Measurements from ENCODE around the genes HAUS8 and UNC13A.

GRCh38 chr19:16645949-16647027 lies 13.7 kb downstream of the SMIM7 start:
- RRBS, result no CpG with 5 or more reads among the region's 10 CpGs

DNA sequence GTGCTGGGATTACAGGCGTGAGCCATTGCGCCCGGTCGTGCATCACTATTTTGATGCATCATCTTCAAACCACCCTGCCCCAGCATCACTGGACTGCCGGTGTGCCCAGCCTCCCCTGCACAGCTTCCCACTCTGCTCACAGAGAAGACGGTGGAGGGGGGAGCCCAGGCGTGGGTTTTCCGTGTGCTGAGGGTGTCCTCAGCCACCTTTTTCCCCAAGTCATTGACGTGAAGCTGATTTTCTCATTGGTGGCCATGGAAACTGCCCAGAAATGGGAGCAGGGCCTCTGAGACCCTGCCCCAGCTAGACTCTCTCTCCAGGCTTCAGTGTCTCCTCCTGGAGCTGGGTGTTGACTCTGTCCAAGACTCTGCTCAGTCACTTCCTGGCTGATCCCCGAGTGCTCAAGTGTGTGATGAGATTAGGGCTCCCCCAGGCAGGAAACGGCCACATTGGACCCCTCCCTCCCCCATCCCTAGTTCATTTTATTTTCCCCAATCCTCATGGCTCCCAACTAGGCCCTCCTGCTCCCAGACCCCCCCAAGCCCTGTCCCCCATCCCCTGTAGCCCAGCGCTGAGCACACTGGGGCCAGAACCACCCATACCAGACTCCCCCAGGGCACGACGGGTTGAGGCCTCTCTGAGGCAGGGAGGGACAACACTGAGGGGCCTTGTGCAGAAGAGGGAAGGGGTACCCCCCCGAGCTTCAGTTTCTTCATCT lies 1.4 kb upstream of the F2RL3 start:
- RRBS, result 94% methylated on average over 3 of the region's 15 CpGs

DNA sequence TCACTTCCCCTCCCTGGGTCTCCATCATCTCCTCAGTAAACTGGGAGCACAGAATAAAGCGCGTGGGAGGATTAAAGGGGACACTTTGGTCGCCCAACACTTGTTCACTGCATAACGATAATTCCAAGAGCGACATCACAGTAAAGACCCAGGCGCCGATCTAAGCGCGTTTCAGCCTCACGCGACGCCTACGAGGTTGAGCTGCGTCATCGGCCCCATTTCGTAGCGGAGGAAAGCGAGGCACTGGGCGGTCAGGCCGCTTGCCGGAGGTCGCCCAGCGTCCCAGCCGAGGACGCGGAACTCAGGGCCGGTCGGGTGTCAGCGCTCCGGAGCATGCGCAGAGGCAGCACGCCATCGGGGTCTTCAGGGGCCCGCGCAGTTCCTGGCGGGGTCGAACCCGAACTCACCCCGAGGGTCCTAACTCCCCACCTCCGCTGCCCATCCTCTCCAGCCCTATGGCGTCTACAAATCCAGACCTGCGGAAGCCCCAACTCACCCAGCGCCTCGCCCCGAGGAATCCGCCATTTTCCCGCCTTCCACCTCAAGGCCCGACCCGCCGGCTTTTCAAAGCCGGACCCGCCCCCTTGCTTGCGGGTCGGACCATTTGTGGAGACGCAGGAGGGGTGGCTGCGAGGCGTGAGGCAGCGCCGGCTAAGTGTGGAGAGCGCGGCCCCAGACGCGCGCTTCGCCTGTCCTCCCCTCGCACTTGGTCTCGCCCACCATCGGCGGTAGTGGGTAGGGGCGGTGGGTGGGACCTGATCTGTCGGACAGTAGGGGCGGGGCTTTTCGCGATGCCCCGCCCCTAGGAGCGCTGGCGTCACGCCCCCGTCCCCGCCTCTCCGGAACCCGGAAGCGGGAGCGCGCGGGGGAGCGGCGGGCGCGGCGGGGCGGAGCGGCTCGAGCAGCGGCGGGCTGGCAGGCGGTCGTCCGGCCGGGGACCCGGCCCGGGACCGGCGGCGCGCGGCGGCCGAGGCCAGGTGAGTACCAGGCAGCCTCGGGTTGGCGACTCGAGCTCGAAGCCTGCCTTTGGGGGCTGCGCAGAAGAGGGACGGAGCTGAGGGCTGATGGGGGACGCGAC lies at the start of gene HAUS8:
HAUS8 (minus strand) TSS at position 555 of the 1,078 bp plus-strand sequence.
- RRBS, result 2% methylated on average over 30 of the region's 117 CpGs

- RRBS, result no CpG with 5 or more reads among the region's 17 CpGs
Measured at GRCh38 chr19:17081870-17082664, 6.5 kb downstream of the MYO9B start.

- RRBS, result 85% methylated on average over 4 of the region's 28 CpGs
Measured at GRCh38 chr19:17109757-17110646, 34.4 kb downstream of the MYO9B start.

DNA sequence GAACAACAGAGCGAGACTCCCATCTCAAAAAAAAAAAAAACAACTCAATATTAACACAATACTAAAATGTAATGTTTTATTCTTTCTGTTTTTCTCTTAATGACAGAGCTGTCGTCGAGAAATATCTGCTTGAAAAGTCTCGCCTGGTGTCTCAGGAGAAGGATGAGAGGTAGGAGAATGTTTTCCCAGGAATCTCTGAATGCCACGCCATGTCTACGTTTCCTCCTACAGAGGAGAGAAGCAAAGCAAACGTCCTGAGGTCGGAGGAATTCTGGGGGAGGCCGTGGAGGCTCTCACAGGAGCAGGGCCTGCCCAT lies 62.7 kb upstream of the USE1 start:
- RRBS, result no CpG with 5 or more reads among the region's 9 CpGs

DNA sequence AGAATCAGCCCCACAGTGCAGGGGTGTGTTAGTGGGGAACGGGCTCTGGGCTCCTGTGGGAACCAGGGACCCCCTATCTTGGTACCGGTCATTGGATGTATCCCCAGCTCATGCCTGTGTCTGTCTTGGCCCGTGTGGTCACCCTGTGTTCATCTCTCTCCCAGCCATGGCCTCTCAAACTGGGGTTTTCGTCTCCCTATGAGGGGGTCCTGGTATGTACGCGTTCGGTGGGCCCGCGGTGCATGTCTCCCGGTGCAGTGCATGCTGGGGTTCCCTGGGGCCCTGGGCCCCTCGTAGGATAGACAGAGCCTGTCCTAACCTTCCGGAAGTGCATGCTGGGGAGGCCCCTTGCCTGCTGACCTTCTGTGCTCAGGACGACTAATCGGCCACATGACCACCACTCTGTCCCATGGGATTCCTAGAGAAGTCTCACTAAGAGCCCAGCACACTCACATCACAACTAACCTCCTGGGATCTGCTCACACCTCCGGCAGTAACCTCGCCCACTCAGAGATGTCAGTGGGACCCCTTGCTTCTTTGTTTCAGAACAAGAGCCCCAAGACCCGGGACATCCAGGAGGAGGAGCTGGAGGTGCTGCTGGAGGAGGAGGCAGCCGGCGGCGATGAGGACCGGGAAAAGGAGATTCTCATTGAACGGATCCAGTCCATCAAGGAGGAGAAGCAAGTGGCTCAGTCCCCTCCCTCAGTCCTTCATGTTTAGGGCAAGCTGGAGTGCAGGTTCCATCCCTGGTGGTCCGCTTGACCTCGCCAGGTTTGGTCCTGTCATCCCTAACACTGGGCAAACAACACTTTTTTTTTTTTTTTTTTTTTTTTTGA lies 4.8 kb upstream of the USE1 start:
- RRBS, result 80% methylated on average over 7 of the region's 24 CpGs

DNA sequence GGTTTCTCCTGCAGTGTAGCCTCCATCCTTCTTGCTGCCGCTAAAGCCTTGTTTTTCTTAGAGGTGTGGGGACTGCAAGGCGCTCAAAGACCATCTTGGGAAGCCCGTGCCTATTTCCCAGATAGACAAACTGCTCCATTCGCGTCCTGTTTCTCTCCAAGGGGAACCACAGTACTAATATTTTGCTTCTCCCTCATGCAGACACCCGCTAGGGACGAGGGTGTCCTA lies 301 bp downstream of the BABAM1 start:
- RRBS, result no CpG with 5 or more reads among the region's 7 CpGs

DNA sequence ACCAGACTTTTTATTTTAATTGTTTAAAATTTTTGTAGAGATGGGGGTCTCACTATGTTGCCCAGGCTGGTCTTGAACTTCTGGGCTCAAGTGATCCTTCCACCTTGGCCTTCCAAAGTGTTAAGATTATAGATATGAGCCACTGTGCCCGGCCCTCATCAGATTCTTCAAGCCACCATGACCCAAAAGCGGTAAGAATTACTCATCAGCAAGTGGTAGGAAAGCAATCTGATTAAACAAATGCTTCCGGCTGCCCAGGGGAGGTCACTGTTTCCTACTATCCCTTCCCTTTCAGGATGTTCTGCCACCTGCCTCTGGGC lies 7.1 kb downstream of the ABHD8 start:
- RRBS, result 14% methylated on average over 2 of the region's 3 CpGs

- RRBS, result 54% methylated on average over 1 of the region's 12 CpGs
Measured at GRCh38 chr19:17311809-17312334, 2.5 kb downstream of the DDA1 start.

DNA sequence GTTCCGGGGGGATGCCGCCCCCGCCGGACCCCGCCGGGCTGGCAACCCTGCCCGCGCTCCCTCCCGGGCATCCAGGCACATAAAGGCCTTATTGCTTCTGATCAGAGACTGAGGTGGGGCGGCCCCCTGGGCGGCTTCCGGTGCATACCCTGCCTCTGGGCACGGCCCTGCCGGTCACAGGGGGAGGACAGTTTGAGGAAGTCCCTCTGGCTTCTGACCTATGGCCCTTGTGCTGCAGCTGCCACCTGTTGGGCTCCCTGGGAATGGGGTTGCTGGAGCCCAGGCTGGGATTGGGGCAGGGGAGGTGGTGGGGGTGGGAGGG lies 10.8 kb downstream of the ANO8 start:
- RRBS, result 39% methylated on average over 5 of the region's 14 CpGs

GRCh38 chr19:17324248-17325124 lies 10.2 kb downstream of the ANO8 start:
- RRBS, result 85% methylated on average over 20 of the region's 29 CpGs

DNA sequence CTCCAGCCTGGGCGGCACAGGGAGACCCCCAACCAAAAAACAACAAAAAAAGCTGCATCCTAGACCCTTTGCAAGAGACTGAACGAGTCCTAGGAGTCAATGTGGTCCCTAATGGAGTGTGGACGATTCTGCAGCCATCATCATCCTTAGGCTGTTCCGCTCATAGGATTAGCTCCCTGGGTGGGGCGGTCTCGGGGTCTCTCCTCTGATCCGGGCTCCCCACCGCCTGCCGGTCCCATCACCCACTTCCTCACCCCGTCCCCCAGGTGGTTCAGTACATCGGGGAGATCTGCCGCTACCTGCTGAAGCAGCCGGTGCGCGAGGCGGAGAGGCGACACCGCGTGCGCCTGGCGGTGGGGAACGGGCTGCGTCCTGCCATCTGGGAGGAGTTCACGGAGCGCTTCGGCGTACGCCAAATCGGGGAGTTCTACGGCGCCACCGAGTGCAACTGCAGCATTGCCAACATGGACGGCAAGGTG lies 14.4 kb upstream of the PGLS start:
- RRBS, result 71% methylated on average over 5 of the region's 33 CpGs

GRCh38 chr19:17539077-17540282 lies 12.4 kb downstream of the NIBAN3 start:
- RRBS, result 2% methylated on average over 32 of the region's 99 CpGs

- RRBS, result 3% methylated on average over 6 of the region's 57 CpGs
Measured at GRCh38 chr19:17688065-17688894, at the start of gene UNC13A. UNC13A (minus strand) TSS chr19:17688354.

DNA sequence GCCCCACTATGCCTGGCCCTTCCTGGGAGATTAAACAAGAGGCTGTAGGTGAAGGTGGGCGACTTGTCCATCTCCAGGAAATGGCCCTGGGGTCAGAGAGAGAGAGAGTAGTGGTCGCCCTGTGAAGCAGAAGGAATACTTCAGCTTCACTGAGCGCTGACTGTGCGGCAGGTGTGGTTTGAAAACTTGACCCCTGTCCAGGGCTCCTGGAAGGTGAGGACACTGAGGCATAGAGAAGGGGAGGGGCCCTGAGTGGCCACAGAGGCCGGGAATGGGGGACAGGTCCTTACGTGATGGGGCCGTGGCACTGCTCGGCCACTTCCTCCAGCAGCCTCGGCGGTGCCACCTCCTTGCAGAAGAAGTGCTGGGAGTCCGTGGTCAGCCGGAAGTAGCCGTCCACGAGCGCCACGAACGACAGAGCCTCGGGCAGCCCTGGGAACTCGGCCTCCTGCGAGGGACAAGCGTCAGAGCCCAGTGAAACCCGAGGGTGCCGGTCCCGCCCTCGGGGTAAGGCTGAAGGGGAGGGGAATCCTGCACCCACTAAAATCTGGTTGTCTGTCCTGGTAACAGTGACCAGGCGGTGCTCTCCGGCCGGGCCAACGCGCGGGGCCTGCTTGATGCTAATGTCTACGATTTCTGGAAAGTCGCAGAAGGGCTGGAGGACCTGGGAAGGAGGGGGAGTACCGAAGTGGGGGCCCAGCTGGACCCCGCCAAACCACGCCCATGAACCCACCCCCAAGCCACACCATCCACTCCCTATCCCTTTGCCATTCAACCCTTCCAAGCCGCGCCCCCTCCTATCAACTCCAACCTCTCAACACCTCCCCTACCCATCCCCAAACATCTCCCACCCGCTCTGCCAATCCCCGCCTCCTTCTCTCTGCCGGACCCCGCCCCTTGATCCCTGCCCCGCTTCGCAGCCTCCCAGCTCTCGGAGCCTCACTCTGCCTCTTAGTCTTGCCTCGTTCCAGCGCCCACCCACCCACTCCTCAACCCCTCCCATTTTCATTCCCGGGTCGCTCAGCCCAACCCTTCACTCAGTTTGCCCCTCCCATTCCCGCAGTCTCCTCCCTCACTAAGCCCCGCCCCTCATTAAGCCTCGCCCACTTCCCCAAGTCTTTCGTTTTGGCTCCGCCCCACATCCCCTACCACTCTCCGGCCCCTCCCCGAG lies 6.3 kb downstream of the JAK3 start:
- RRBS, result 25% methylated on average over 16 of the region's 56 CpGs

DNA sequence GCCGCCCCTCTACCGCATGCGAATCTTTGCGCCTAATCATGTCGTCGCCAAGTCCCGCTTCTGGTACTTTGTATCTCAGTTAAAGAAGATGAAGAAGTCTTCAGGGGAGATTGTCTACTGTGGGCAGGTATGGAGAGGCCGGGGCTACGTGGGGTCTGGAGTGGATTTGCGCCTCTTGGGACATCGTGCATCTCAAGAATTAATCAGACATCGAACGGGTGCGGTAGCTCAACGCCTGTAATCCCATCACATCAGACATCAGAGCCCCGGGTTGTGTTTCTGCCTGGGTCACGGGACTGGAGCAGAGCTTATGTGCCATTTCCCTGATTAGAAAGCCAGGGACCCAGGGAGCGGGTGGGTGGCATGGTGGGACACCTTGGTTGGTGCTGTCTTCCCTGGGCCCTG lies 1.6 kb downstream of the RPL18A start:
- RRBS, result 80% methylated on average over 3 of the region's 18 CpGs

DNA sequence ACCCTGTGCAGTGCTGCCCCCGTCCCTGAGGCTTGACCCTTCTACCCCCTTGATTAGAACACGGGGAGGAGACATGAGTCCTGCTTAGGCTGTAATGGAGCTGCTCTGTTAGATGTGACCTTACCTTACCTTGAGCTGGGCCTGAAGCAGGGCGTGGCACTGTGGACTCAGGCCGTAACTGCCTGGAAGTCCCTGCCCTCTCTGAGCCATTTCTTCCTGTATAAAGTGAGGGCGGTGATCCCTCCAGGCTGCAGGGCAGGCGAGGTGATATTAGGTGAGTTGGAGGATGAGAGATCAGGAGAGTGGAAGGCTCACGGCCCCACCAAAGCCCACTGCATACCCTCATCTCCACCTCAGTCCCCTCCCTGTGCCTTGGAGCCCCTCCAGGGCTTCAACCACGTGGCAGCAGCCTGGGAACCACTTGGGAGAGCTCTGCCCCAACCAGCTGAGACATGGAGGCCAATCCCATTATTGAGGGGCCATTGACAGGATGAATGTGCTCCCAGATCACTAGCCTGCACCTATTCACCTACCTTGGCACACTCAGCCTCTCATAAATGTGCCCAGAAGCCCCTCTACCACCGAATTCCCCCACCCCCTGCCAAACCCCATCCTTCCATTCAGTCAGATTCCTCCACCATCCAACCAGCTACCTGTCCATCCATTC lies 5.9 kb upstream of the SLC5A5 start:
- RRBS, result no CpG with 5 or more reads among the region's 9 CpGs

DNA sequence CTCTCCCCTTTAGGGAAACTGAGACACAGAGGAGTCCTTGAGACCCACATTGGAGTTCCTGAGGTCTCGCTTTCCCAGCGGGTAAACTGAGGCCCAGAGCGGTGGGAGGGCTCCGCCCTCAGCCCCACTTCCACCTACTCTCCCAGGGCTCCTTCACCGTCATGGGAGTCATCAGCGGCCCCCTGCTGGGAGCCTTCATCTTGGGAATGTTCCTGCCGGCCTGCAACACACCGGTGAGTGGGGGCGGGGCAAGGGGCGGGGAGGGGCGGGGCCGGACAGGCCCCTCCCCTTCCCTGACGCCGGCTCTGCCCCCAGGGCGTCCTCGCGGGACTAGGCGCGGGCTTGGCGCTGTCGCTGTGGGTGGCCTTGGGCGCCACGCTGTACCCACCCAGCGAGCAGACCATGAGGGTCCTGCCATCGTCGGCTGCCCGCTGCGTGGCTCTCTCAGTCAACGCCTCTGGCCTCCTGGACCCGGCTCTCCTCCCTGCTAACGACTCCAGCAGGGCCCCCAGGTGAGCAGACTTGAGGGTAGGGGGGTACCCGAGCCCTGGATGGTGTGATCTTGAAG lies 11.9 kb downstream of the SLC5A5 start:
- RRBS, result 33% methylated on average over 3 of the region's 32 CpGs

GRCh38 chr19:17967209-17967602 lies 299 bp downstream of the KCNN1 start:
- RRBS, result 5% methylated on average over 5 of the region's 28 CpGs

Data from AG10803 (cell line).